Body of pancreas (tissue), 2 donors: ENCODE measurements around the gene BUB3.

- PRO-cap = no peak
- RAMPAGE, long total RNA, 2 experiments = no peak in any of the 2 experiments
Observed at GRCh38 chr10:122380907-122381389, 6.4 kb downstream of the PLEKHA1 start.

- PRO-cap = no peak
- RAMPAGE, long total RNA, 2 experiments = no peak in any of the 2 experiments
Observed at GRCh38 chr10:122422147-122422770, 32.2 kb upstream of the ARMS2 start.

DNA sequence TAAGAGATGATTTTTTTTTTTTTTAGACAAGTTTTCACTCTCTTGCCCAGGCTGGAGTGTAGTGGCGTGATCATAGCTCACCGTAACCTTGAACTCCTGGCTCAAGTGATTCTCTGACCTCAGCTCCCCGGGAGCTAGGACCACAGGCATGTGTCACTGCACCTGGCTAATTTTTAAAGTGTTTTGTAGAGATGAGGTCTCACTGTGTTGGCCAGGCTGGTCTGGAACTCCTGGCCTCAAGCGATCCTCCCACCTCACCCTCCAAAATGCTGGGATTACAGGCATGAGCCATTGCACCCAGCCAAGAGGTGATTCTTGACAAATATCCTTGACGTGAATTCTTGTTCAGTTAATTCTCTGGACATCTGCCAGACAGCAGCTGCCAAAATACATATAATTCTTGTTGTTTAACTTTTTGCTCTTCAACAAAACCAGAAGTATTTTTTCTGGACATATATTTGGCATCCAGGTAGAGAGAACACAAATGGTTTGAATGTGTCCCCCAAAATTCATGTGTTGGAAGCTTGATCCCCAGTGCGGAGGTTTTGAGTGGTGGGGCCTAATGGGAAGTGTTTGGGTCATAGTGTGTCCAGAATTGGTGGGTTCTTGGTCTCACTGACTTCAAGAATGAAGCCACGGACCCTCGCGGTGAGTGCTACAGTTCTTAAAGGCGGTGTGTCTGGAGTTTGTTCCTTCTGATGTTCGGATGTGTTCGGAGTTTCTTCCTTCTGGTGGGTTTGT lies 3.2 kb downstream of the ACADSB start:
- PRO-cap = no peak
- RAMPAGE, long total RNA, 2 experiments = no peak in any of the 2 experiments

DNA sequence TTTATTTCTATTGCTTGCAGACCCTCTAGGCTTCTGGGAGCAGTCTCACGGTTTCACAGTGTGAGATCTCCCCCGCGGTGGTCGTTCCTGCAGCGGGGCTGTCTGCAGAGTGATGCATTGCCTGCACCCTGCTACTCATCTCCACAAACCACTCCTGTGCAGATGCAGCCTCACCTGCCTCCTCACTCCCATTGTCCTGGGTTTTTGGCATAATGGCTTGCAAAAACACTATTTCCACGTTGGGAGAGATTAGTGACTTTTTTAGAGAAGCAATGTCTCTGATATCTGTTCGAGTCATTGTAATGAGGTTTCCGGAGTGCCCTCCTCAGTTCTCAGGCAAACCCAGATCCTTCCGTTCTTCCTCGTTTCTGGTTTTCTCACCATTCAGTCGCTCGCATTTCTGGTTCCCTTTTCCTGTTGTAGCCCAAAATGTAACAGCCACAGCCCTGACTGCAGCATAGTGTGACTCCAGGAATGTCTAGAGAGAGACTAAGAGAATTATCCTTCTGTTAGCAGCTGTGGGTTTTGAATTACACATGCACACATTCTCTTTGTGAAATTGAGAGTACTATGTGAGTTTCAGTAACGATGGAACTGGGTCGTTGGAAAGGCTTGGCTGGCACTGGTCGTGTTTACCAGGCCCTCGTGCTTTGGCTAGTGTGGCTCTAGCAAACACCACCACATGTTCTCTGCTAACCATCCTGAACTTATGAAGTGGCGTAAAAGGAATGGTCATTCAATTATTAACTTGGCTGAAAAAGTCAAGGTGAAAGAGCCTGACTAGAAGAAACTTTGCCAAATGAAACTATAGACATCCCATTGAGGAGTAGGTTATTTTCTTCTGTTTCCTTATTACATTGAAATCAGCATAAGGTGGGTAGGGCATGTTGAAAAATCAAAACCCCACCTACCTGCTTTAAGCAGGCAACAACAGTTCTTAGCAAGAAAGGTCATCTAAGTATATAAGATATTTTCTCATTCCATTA lies 30.4 kb downstream of the ACADSB start:
- PRO-cap = no peak
- RAMPAGE, long total RNA, 2 experiments = no peak in any of the 2 experiments

DNA sequence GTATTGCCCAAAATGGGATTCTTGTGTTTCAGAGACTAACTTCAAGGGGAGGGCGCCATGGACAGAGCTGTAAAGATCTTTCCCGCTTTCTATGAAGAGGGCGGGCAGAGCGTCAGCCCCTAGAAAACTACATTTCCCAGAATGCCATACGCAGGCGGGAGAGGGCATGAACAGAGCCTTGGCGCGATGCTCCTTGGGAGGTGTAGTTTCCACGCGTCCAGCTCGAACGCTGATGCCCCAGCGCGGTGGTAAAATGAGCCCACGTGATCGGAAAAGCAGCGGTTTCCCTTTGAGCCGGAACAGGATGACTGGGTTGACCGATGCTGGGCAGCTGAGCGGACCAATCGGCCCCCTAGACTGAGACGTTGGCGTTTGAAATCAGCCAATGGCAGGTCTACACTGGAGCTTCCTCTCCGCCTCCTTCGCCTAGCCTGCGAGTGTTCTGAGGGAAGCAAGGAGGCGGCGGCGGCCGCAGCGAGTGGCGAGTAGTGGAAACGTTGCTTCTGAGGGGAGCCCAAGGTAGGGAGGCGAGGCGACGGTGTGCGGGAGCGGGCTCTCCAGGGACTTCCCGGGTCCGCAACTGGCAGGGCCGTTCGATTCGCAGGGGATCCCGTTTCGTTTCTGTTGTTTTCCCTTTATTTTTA lies at the start of gene BUB3:
Gene BUB3, plus strand, starts transcription at position 436 of the 644 bp plus-strand sequence.
- PRO-cap = unidirectional peak, plus-strand start at position 458 of the sequence
- RAMPAGE, long total RNA, 2 experiments = start-site peak on the plus strand in 2 of 2 experiments, centred at positions 432 to 438 of the sequence, 291 to 538 reads per replicate

GRCh38 chr10:123994039-123995217 lies 99.0 kb downstream of the CHST15 start:
- PRO-cap = no peak
- RAMPAGE, long total RNA, 2 experiments = no peak in any of the 2 experiments

GRCh38 chr10:124008685-124009201 lies 84.7 kb downstream of the CHST15 start:
- PRO-cap = no peak
- RAMPAGE, long total RNA, 2 experiments = no peak in any of the 2 experiments

GRCh38 chr10:124034055-124034644 lies 59.2 kb downstream of the CHST15 start:
- PRO-cap = no peak
- RAMPAGE, long total RNA, 2 experiments = no peak in any of the 2 experiments

GRCh38 chr10:124084664-124085048 lies 8.7 kb downstream of the CHST15 start:
- PRO-cap = no peak
- RAMPAGE, long total RNA, 2 experiments = no peak in any of the 2 experiments

- PRO-cap = no peak
- RAMPAGE, long total RNA, 2 experiments = no peak in any of the 2 experiments
Observed at GRCh38 chr10:124119699-124120361, 26.4 kb upstream of the CHST15 start.

- PRO-cap = unidirectional peak, minus-strand start at chr10:124165269
- RAMPAGE, long total RNA, 2 experiments = no peak in any of the 2 experiments
Observed at GRCh38 chr10:124165141-124165496, 71.7 kb upstream of the CHST15 start.

- PRO-cap = no peak
- RAMPAGE, long total RNA, 2 experiments = no peak in any of the 2 experiments
Observed at GRCh38 chr10:124197181-124198074, 104.0 kb upstream of the CHST15 start.

GRCh38 chr10:124416614-124417315 lies 2.0 kb downstream of the OAT start:
- PRO-cap = no peak
- RAMPAGE, long total RNA, 2 experiments = no peak in any of the 2 experiments

GRCh38 chr10:124589614-124589997 lies 128.0 kb downstream of the LHPP start:
- PRO-cap = unidirectional peak, minus-strand start at chr10:124589865
- RAMPAGE, long total RNA, 2 experiments = no peak in any of the 2 experiments

- PRO-cap = no peak
- RAMPAGE, long total RNA, 2 experiments = no peak in any of the 2 experiments
Observed at GRCh38 chr10:124610143-124610803, 133.9 kb downstream of the FAM53B start.

- PRO-cap = no peak
- RAMPAGE, long total RNA, 2 experiments = no peak in any of the 2 experiments
Observed at GRCh38 chr10:124612340-124613224, 131.6 kb downstream of the FAM53B start.

DNA sequence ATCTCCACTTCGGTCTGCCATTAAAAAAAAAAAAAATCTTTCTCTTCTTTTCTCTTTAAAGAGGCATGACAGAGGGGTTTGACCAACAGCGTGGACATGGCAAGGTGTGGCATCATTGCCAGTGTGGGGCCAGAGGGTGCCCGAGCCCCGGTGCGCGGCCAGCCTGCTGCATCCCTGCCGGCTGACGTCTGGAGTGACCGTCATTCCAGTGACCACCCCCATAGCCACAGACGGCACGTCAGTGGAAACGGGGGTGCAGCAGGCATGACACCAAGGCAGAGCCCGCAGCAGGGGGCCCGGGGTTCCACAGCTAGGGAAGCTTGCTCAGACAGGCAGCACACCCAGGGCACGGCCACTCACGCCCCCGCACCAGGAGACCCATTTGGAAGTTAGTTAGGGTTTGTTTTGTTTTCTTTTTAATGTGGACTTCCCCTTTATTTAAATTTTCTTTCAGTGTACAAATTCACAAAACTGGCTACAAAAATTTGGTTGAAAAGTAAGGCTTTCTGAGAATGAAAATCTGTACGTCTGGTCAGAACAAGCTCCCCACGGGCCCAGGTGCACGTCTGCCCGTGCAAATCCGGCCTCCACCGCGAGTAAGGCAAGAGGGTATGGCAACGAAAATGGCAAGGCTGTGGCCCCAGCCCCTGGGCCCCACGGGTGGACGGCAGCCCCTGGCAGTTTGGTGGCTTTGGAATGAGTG lies 124.4 kb downstream of the FAM53B start:
- PRO-cap = no peak
- RAMPAGE, long total RNA, 2 experiments = no peak in any of the 2 experiments

DNA sequence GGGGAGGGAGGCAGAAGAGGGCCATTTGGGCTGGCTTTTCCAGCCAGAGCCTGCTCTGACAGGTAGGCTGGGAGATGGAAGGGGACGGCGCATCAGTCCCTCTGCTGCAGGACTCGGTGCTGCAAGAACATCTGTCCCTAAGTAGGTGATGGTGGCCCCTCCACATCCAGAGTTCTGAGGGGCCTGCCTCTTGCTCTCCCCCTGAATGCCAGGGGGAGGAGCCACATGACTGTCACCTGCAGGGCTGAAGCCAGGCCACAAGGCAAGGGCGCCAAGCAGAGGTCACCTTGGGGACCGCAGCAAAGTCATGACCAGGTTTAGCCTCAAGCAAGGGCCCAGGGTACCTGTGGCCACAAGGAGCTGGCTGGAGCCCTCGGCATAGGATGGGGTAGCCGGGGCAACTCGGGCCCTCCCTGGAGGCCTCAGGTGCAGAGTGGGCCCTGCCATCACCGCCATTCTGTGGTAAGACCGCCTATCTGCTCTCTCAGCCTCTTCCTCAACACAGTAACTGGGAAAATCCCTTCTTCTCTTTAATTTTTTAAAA lies 99.3 kb downstream of the FAM53B start:
- PRO-cap = no peak
- RAMPAGE, long total RNA, 2 experiments = no peak in any of the 2 experiments

DNA sequence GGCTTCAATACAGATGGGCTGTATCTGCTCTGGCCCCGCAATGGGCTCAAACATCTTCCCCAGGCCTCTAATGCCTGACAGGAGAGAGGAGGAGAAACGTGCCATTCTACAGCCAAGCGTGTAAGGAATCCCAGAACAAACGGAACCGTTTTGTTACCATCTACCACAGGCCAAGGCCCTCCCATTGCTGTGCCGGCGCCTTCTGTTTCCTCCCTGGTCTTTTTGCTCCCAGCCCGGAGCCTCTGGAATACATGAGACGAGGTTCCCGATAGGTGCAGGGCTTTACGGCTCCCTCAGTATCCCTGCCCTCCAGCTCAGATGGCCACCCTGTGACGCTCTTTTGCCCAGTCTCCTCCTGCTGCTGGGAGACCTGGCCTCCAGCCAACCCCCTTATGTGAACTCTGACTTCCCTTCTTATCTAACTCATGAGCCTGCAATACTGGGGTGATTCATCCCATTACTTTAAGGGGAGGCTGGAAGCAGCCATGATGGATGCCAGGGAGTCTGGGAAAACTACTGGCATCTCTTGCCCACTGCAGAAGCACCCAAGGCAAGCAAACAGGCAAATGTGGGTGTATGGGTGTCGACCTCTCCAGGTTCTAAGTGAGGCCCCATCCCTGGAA lies 97.8 kb downstream of the FAM53B start:
- PRO-cap = no peak
- RAMPAGE, long total RNA, 2 experiments = no peak in any of the 2 experiments

DNA sequence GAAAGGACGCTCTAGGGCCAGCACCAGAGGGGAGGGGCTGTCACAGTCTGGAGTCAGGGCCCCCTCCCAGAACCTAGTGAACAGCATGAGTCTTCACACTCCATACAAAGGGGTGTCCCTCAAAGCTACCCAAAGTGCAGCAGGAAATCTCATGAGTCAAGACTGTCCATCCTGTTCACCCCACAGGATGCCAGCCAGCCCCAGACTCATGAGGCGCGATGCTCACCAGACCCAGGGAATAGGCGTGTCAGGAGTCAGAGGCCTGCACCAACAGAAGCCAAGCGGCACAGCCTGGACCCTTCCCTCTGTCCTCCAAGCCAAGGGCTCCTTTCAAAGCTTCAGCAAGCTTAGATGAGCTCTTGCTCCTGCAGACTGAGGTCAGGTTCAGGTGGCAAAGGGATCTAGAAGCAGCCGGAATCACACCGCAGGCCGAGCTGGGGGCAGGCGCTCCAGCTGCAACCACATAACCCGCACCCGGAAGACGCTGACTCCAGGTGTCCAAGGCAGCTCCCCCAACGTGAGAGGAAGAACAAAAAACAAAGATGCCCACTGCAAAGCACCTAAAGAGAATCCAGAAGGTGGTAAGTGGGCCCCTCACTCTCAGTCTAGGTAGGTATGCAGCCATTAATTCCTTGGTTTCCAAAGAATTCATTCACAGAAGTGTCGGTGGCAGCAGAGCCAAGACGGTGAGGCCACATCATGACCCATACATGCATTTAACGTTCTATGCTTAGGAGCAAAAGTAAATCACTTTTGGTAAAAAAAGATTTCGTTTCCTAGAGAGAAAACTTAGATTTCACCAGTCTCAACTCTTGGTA lies 9.4 kb downstream of the FAM53B start:
- PRO-cap = no peak
- RAMPAGE, long total RNA, 2 experiments = no peak in any of the 2 experiments